ENCODE results near the gene ACSS1.

DNA sequence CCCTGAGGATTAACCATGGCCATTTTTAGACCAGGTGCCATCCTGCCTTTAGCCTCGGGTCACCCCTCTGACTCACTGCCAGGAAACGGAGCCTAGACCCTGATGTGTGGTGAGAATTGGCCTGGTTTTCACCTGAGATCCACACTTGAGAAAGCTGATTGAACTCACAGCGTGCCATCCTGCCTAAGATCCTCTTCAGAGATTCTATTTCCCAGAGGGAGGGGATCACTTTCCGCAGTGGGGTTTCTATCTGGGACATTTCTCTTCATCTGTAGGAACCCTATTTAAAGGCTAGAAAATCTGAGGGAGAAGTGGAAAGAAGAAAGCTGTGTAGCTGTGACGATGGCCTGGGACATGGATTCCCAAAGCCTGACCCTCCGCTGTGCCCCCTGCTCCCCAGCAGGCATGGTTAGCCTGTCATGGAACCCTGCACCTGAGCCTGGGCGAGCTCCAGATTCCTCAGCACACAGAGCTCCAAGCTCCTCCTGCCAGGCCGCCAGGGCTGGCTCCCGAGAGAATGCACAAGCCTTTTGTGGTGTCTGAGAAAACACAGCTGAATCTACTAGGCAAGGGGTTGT is 64.0 kb upstream of the CD93 start:
- PRO-cap = no peak
- RAMPAGE, long total RNA, 4 experiments = no peak in any of the 4 experiments

DNA sequence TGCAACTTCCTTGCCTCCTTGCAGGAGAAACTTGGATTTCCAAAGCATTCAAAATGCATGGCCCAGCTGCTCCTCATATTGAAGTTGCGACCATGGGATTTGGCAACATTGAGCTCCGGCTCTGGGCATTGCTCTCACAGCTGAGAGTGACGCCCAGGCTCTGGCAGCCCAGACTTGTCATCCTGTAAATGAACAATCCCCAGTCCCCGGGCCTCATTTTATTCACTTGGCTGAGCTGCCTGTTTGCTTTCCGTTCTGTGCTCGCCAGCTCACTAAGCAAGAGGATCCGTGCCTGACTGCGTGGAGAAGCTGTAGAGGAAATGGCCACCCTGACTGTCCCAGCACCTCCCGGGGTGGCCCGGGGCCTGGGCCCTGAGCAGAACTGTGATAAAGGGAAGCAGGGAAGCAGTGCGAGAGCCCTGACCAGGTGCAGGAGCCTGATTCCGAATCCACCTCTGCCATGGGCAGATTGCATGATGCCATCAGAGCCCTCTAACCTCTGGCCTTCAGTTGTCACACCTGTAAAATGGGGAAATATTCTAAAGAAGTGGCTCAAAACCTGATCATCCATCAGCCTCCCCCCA is 119.6 kb upstream of the CD93 start:
- PRO-cap = unidirectional peak, minus-strand start at position 190 of the sequence
- RAMPAGE, long total RNA, 4 experiments = no peak in any of the 4 experiments

- PRO-cap = no peak
- RAMPAGE, long total RNA, 4 experiments = no peak in any of the 4 experiments
Observed at GRCh38 chr20:23349447-23349868, 1.1 kb upstream of the NXT1 start.

- PRO-cap = no peak
- RAMPAGE, long total RNA, 4 experiments = no peak in any of the 4 experiments
Observed at GRCh38 chr20:23360878-23361378, 1.1 kb upstream of the GZF1 start.

- PRO-cap = no peak
- RAMPAGE, long total RNA, 4 experiments = no peak in any of the 4 experiments
Observed at GRCh38 chr20:23655711-23656529, 18.2 kb upstream of the CST3 start.

- PRO-cap = no peak
- RAMPAGE, long total RNA, 4 experiments = no peak in any of the 4 experiments
Observed at GRCh38 chr20:24465604-24466250, 3.7 kb upstream of the SYNDIG1 start.

DNA sequence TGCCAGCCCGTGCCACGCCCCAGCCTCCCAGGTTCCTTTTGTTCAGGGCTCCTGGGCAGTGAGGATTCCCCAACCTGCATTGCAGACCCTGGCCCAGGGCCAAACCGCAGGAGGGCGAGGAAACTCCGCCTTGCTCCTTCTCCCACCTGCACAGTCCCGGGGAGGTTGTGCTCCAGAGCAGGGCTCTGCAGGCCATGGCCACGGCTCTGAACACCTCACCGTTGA is 202.7 kb upstream of the CST7 start:
- PRO-cap = no peak
- RAMPAGE, long total RNA, 4 experiments = no peak in any of the 4 experiments

- PRO-cap = no peak
- RAMPAGE, long total RNA, 4 experiments = no peak in any of the 4 experiments
Observed at GRCh38 chr20:24962986-24963780, 14.1 kb downstream of the CST7 start.

- PRO-cap = no peak
- RAMPAGE, long total RNA, 4 experiments = no peak in any of the 4 experiments
Observed at GRCh38 chr20:25013813-25014096, 21.2 kb upstream of the APMAP start.

- PRO-cap = no peak
- RAMPAGE, long total RNA, 4 experiments = no peak in any of the 4 experiments
Observed at GRCh38 chr20:25015884-25016204, 23.3 kb upstream of the APMAP start.

DNA sequence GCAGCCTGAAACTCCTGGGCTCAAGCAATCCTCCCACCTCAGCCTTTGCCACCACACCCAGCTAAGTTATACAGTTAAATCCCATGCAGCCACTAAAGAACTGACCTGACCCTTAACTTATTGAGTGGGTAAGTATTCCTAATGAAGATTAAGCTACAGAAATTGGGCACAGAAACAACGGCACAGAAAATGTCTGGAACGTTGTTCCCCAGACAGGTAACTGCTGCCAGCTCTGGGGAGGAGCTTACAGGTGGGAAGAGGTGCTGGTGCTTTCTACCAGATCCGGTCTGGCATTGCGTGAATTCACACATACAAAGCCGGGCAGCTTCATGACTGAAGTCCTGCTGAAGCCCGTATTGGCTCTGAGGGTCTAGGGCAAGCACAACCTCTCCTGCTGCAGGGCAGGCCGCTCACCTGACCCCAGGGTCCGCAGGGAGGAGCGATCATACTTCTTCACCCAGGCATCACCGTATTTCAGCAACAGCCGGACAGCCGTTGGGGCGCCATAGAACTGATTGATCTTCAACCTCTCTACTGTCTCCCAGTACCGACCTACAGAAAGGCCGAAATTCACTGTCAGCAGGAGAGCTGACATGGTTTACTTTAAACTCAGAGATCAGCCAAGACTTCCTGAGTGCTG is 27.2 kb upstream of the APMAP start:
- PRO-cap = no peak
- RAMPAGE, long total RNA, 4 experiments = no peak in any of the 4 experiments

DNA sequence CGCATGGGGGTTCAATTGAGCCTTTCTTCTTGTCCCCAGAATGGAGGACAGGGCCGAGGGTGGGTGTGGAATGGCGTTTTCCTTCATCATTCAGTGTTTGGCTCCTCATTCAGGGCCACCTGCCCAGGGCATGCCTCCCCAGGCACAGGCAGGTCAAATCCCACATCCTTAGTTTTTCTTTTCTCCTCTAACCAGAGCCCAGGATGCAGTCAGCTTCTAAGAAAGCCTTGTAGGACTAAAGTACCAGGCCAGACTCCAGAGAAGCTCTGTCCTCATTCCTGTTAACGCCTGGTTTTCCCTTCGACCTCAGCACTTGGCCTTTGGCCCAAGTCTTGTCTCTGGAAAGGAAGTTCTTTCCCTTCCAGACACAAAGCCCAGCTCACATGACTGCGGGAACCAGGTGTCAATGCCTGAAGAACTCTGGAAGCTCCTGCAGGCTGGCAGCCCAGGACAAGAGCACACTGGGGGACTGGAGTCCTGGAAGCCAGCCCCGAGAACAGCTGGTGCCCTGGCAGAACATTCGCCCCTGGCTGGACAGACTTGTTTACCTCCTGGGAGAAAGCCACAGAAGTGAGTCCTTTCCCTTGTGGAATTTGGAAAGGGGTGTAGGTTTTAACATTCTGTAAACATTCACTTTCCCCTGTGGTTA is 18.3 kb downstream of the ACSS1 start:
- PRO-cap = no peak
- RAMPAGE, long total RNA, 4 experiments = no peak in any of the 4 experiments

- PRO-cap = bidirectional peak, plus-strand start at chr20:25058313, minus-strand start at chr20:25058139
- RAMPAGE, long total RNA, 4 experiments = no peak in any of the 4 experiments
Observed at GRCh38 chr20:25057721-25058545, at the start of gene ACSS1. Gene ACSS1 (minus strand): TSS chr20:25058139.

- PRO-cap = no peak
- RAMPAGE, long total RNA, 4 experiments = no peak in any of the 4 experiments
Observed at GRCh38 chr20:25233437-25233955, 14.4 kb upstream of the PYGB start.

DNA sequence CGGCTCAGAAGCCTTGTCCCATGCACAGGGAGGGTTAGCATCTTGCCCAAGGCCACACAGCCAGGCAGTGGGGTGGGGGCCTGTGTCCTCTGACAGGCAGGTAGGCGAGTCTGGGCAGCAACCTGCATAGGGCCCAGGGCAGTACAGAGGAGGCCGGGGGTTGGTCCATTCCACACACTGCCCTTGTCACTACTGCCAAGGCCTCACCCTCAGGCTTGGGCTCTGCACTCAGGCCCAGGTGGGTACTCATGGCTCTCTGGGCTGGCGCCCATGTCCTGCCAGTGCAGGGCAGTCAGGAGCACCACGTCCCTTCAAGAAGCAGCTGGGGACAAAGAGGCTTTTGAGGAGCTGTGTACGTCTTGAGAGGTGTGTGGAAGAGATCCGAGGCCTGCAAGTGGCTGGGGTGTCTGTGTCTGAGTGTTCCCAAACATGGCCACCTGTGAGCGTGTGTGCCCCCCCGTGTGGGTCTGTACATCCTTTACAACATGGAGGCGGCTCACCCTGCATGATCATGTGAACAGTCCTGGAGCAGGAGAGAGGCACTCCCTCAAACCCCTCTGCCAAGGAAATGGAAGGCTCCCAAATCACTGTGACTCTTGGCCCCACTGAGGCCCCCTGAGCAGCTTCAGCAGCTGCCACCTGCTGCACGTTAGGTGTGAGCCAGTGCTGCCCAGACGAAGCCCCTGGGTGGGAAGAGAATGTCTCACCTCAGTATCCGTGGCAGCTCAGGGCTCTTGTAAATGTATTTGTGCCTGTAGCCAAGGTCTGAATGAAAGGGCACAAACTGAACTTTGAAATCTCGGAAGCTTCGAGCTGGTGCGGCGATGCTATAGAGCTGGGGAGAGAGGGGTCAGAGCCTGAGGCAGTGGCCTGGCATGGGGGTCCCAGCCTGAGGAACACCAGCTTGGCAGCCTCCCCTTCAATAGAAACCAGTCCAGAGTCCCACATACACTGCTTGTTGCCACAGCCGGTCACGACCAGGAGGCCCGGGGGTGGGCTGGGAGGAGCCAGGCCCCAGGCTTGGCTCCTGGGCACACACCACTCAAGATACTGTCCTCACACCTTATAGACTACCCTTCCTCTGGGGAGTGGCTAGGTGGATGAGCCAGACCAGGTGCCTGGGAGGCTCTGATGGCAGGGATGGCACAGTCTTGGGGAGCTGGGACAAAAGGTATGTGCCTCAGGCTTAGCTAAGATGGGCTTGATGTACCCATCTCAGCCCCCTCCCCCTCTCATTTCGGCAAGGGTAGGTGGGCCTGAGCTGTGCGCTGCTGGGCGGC is 54.1 kb downstream of the PYGB start:
- PRO-cap = no peak
- RAMPAGE, long total RNA, 4 experiments = no peak in any of the 4 experiments

GRCh38 chr20:25309891-25310182 is 62.0 kb downstream of the PYGB start:
- PRO-cap = no peak
- RAMPAGE, long total RNA, 4 experiments = no peak in any of the 4 experiments

GRCh38 chr20:25319656-25320854 is 70.6 kb downstream of the ABHD12 start:
- PRO-cap = no peak
- RAMPAGE, long total RNA, 4 experiments = no peak in any of the 4 experiments

DNA sequence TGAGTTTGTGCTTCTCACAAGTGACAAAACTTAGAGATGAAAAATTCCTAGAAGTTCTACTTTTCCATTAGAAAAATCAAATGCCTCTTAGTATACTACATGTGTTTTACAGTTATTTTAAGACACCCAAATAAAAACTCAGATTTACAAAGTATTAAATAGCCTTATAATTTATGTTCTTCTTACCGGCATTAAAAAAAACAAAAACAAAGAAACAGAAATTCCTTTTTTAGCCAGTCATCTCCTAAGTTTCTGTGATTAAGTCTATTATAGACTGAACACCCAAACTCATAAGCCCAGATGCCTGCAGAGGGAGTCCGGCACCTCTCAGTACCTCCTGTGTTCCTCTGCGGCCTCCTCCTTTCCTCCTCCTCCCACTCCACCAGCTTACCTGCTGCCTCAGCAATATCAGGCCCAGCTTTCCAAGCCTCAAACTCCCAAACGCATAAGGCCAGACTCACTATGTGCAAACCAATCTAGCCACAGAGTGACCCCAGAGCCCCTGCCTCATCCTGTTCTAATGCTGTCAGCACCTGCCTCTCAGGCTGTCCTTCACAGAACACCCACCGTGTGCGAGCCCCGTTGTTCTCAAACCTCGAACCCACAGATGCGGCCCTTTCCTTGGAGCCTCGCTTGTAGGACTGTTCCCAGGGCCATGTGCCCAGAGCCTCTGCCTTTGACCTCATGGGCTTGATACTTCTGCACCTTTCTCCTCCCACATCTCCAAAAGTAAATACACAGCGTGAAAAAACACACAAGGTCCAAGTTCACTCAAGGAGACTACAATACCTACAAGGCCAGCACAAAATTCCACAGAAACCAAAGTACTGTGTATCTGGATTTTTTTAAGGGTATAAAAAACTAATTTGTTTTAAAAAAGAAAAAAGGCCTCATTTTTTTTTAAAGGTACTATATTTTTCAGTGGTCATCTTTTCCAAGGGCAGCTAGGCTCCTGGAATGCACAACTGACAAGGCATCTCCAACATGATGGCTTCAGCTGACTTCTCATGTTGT is 52.5 kb downstream of the ABHD12 start:
- PRO-cap = no peak
- RAMPAGE, long total RNA, 4 experiments = no peak in any of the 4 experiments

DNA sequence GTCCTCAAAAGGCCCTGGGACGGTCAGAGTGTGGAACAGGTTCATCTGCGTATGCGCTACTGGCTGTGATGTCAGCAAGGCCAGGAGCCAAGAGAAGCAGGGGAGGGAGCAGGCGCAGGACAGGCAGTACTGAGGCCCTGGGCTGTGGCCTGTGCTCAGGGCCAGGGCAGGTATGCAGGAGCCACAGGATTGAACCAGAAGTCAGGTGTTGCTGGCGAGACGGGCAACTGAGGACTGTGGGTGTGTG is 46.7 kb downstream of the GINS1 start:
- PRO-cap = no peak
- RAMPAGE, long total RNA, 4 experiments = no peak in any of the 4 experiments

DNA sequence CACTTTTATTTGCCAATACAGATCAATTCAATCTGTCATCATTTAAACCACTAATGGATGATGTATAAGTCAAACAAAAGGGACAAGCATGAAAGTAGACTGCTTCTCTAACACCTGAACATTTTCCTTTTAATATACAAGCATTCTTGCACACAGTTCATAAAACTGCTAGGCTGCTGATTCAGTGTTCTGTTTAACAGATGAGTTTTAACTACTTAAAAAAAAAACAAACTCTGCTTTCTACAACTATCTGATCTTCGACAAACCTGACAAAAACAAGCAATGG is 2.8 kb downstream of the NINL start:
- PRO-cap = no peak
- RAMPAGE, long total RNA, 4 experiments = no peak in any of the 4 experiments

Data from sigmoid colon (tissue), 4 donors.